SK-MEL-5 (cell line): ENCODE measurements around the gene NCOA5.

DNA sequence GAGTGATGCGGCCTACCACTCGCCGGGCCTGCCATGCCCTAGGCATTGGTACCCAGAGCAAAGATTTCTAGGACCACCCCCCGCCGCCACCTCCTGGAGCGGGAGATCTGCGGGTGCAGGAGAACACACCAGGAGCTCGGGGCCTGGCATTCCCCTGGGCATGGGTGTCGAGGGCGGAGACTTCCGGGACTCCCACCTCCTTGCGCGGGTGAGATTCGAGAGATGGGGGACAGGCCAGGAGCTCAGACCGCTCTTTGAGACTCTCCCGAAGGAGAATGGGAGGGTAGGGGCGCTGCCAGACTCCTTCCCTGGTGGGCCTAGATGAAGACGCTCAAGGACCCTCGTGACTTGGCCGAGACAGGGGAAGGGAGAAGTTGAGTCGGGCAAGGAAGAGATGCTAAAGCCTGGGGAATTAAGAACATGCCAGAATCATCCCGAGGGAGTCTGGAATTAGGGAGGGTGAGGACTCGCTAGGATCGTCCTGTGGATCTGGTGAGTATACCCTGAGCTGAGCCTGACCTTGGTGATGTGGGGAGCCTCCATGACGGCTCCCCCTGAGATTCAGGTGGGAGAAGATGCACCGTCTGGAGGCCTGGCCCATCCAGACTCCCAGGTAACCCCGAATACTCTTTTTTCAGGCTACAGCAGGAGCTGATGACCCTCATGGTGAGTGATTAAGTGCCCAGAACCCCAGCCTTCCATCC, 507 bp downstream of the UBE2C start:
RAMPAGE:
- cytosol, long total RNA, result no peak
- long total RNA, result no peak
- nucleus, long total RNA, result no peak

DNA sequence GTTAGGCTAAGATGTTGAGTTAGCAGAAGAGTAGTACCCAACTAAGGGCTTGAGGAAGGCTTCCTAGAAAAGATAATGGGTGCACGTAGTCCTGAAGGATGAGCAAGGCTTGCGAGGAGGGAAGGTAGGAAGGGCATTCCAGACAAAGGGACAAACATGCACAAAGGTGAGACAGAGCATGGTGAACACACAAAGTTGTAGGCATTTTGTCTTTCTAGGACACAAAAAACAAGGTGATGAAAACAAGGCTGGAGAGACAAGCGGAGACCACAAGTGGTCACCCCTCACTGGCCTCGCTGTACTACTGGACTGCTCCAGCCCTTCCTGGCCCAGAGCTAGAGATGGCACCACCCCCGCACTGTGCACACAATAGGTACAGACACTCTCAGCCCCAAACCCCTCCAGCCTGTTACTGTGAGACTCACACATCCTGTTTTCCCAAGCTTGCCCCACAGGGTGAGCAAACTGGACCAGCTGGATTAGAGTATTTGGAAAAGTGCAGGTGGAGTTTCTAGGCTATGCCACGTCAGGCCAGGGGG, 8.5 kb upstream of the ZSWIM1 start:
RAMPAGE:
- cytosol, long total RNA, result no peak
- long total RNA, result no peak
- nucleus, long total RNA, result no peak

DNA sequence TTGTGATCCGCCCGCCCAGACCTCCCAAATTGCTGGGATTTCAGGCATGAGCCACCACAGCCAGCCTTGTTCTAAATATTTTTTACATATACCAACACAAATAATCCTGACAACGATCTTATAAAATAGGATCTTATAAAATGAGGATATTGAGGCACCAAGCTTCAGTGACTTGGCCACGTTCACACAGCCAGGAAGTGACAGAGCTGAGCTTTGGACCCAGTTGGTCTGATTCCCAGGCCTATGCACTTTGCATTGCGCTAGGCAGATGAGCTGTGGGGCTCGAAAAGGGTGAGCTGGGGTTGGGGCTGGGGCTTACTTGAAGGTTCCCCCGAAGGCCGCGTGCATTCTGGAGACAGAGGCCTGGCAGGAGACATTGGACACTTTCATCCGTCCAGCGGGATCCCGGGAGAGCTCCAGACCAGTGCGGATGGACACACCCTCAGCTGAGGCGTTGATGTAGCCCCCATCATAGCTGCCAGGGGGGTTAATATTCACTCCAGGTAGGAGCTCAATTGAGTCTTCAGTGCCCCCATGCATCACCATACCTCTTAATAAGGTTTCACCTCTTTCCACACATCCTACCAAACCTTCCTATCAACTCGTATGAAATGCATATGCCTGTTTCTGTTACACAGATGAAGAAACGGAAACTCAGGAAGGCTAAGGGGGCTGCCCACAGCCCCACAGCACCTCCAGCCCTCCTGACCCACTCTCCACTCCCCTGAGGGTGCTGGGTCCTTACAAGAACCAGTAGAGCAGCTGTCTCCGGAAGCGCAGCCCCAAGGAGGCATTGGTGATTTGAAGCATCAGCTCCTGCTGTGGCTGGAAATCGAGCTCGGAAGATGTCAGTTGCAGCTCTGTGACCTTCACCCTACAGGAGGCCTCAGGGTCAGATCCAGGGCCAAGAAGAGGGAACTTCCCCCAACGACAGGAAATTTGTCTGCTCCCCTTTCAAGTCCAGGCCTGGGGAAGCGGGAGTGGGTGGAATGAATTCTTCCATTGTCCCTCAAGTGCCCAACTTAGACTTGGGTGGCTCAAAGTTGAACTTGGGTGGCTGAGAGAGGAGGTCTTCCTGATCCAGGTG, 2.4 kb downstream of the PLTP start:
RAMPAGE:
- cytosol, long total RNA, result no peak
- long total RNA, result no peak
- nucleus, long total RNA, result no peak

RAMPAGE:
- cytosol, long total RNA, result no peak
- long total RNA, result no peak
- nucleus, long total RNA, result no peak
Observed at GRCh38 chr20:45924355-45924977, 10.0 kb upstream of the PCIF1 start.

DNA sequence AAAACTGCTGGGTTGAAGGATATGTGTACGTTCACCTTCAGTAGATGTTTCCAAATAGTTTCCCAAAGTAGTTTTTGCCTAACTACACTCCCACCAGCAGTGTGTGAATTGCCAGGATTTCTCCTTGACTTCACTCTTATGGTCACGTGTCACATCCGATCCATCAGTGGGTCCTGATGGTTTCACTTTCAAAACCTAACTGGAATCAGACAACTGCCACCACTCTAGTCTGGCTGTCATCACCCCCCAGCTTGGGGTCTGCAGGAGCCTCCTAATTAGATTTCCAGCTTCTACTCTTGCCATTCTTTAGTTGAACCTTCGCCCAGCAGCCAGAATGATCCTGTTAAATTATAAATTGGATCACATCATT, 8.5 kb upstream of the SLC12A5 start:
RAMPAGE:
- cytosol, long total RNA, result no peak
- long total RNA, result no peak
- nucleus, long total RNA, result no peak

RAMPAGE:
- cytosol, long total RNA, result no peak
- long total RNA, result no peak
- nucleus, long total RNA, result no peak
Observed at GRCh38 chr20:46071849-46072291, 17.9 kb downstream of the NCOA5 start.

RAMPAGE:
- cytosol, long total RNA, result no peak
- long total RNA, result no peak
- nucleus, long total RNA, result no peak
Observed at GRCh38 chr20:46089772-46090413, at the start of gene NCOA5. TSS of gene NCOA5 (minus strand) at chr20:46089962.

DNA sequence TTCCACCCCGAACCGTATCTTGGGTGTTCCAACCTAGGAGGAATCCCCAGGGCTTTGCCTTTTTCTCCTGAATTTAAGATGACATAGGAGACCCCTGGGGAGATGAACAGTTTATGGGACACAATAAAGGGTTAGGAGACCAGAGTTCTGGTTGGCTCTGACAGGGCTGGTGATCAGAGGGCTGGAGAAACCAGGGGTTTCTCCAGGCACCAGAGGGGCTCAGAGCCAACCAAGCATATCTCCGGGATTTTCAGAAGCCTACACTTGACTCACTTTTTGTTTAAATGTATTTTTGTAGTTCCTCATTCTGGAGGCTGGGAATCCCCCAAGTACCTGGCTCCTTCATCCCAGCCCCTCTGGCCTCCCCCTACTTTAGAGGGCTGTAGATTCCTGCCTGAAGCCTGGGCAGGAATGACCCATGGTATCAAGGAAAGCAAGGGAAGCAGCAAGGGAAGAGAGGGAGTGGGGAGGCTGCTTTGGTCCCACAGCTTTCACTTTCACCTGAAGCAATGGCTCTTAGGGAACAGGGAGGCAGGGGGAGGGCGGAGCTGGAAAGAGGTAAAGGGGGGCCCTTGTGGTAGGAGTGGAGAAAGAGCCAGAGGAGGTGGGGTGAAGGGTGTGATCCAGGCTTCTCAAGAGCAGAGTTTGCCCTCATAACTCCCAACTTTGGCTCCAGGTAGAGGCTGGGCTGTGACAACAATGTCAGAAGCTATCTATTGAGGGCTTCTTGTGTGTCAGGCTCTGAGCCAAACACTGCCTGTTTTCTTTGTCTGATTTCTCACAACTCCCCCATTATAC, 1.0 kb downstream of the CD40 start:
RAMPAGE:
- cytosol, long total RNA, result no peak
- long total RNA, result no peak
- nucleus, long total RNA, result no peak

DNA sequence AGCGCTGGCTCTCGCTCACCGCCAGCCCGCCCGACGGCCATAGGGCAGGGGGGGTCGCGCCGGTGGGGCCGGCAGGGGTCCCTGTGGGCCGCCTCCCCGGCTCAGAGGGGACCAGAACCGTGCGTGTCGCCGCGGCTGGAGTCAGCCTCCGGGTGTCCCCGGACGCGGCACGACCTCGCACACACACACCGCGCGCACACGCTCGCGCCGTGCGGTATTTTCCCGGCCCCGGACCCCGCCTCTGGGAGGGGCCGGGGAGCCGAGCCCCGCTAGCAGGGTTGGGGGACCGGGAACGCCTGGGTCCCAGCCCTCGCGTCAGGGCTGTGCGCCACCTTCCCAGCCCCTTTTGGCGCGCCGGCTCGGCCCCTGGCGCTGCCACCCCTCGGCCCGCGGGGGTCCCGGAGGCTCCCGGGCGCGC, 743 bp downstream of the CDH22 start:
RAMPAGE:
- cytosol, long total RNA, result no peak
- long total RNA, result no peak
- nucleus, long total RNA, result no peak

GRCh38 chr20:46379612-46380100, 15.4 kb upstream of the SLC35C2 start:
RAMPAGE:
- cytosol, long total RNA, result no peak
- long total RNA, result no peak
- nucleus, long total RNA, result no peak

GRCh38 chr20:46568564-46569149, 18.2 kb upstream of the OCSTAMP start:
RAMPAGE:
- cytosol, long total RNA, result no peak
- long total RNA, result no peak
- nucleus, long total RNA, result no peak

DNA sequence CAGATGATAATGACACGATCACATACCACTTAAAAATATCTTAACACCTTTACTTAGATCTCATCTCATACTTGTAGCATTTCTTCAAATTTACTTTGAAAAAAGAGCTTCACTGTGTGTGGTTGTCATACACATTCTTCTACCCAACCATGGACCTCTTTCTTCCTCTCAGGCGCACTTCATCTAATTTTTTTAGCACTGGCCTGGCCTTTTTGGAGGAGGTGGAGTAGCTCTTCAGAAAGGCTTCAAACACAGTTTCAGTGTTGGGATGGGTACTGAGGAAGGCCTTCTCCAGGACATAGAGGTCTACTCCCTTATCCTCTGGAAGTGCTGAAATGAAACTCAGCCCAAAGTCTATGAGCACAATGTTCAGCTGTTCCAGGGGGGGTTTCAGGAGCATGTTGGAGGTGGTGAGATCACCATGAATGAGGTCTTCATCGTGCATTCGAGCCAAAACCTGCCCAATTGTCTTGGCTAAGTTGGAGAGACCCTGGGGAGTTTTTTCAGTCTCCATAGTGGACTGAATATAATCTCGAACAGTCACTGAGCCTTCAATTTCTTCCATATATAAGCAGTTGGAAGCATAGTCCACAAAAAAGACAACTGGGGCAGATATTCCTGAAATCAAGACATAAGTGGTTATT, 2.5 kb downstream of the TP53RK start:
RAMPAGE:
- cytosol, long total RNA, result no peak
- long total RNA, result no peak
- nucleus, long total RNA, result no peak

RAMPAGE:
- cytosol, long total RNA, result no peak
- long total RNA, result no peak
- nucleus, long total RNA, result no peak
Observed at GRCh38 chr20:46710423-46710861, 993 bp downstream of the SLC2A10 start.

RAMPAGE:
- cytosol, long total RNA, result no peak
- long total RNA, result no peak
- nucleus, long total RNA, result no peak
Observed at GRCh38 chr20:46895213-46895511, 519 bp downstream of the EYA2 start.

RAMPAGE:
- cytosol, long total RNA, result no peak
- long total RNA, result no peak
- nucleus, long total RNA, result no peak
Observed at GRCh38 chr20:46994436-46994739, 99.7 kb downstream of the EYA2 start.

GRCh38 chr20:47319394-47319642, 37.2 kb downstream of the ZMYND8 start:
RAMPAGE:
- cytosol, long total RNA, result no peak
- long total RNA, result no peak
- nucleus, long total RNA, result no peak

GRCh38 chr20:47358657-47359480, 2.4 kb upstream of the ZMYND8 start:
RAMPAGE:
- cytosol, long total RNA, result no peak
- long total RNA, result no peak
- nucleus, long total RNA, result no peak

GRCh38 chr20:47359481-47360013, 3.0 kb upstream of the ZMYND8 start:
RAMPAGE:
- cytosol, long total RNA, result no peak
- long total RNA, result no peak
- nucleus, long total RNA, result no peak

DNA sequence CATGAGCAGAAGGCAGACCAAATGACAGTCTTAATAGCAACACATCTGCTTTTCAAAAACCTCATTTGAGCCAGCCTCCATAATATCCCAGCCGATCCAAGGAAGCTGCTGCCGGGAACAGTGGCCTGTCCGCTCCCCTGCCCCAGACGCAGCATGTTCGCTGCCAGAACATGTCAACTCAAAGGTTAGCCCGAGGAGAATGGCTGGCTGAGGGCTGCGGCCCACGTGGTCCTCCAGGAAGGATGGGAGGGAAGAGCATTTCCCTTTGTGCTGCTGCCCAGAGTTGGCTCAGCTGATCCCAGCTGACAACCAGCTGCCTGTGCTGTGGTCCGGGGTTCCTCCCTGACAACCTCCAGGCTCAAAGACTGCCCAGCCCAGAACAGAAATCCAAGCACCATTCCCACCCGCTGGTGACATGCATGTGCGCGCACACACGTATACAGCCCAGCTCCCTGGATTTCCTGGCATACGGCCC, 102.9 kb downstream of the SULF2 start:
RAMPAGE:
- cytosol, long total RNA, result no peak
- long total RNA, result no peak
- nucleus, long total RNA, result no peak

DNA sequence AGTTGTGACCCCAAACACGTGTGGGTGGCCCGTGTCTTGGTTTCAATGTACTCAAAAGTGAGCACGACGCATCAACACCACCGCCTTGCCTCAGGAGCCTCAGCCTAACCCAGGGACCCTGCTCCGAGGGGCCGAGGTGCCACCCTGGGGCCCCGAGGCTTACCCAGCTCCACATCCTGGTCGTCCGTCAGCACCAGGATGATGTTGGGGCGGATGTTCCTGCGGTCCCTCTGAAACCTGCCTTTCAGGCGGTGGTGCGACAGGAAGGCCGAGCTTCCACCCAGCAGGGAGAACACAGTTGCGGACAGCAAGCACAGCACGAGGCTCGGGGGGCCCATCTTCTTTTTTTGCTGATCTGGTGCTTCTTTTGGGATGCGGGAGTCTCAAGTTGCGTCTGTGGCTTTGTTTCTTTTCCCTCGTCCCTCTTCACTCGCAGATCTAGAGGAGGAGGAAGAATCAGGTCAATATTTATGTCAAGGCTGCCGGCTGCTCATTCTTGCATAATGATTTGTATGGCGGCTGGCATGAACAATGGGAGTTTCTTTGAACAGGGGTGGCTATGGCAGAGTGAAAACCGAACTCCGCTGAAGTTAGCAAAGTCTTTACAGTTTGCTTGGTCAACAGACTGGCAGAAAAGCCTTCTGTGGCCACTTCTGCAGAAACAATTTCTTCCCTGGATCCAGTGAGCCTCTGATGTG, 28.1 kb downstream of the SULF2 start:
RAMPAGE:
- cytosol, long total RNA, result no peak
- long total RNA, result no peak
- nucleus, long total RNA, result no peak